Measurements from ENCODE around the gene PTPA.

GRCh38 chr9:128454961-128455390, 830 bp upstream of the ODF2 start:
- RRBS, 2 experiments, result no CpG with 5 or more reads among the region's 16 CpGs
CAGE:
- cytosol, long polyA minus RNA, result no peak
- cytosol, long polyA plus RNA, result no peak
- long polyA plus RNA, result no peak
- nucleus, long polyA minus RNA, result no peak
- nucleus, long polyA plus RNA, result no peak

DNA sequence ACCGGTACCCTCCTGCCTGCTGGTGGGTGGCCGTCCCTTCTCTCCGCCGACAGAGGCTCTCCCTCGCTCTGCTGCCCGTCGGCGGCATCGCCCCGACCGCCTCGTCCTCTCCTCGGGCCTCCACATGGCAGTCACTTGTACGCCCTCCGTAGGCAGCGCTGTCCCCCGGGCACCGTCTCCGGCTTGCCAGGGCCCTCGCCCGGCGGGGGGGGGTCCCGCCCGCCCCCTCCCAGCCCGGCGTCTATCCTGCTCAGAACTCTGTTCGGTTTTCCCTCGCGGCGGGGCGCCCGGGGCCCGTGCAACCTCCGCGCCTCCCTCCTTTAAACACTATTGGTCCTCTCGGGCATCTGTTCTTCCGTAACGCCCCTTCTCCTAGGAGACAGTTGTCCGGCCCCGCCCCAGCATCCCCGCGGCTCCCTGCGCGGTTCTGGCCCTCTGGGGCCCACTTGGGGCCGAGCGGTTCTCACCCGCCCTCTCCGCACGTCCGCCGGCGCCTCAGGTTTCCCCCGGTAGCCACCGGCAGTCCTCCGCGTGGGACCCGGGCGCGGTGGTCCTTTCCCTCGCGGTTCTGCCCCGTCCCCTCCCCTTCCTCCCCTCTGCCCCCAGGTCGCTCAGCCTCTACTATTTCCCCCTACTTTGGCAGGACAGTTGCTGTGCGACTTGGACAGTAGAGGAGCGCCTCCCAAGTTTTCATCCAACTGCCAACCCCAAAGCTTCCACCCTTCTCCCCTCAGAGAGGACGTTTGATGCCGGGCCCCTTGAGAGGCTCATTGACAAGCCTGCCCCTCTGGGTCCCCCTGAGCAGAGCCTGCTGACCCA, 958 bp downstream of the ODF2 start:
- RRBS, 2 experiments, result 1 to 4% methylated on average over 20 to 25 of the region's 67 CpGs
CAGE:
- cytosol, long polyA minus RNA, result no peak
- cytosol, long polyA plus RNA, result no peak
- long polyA plus RNA, result no peak
- nucleus, long polyA minus RNA, result no peak
- nucleus, long polyA plus RNA, result no peak

DNA sequence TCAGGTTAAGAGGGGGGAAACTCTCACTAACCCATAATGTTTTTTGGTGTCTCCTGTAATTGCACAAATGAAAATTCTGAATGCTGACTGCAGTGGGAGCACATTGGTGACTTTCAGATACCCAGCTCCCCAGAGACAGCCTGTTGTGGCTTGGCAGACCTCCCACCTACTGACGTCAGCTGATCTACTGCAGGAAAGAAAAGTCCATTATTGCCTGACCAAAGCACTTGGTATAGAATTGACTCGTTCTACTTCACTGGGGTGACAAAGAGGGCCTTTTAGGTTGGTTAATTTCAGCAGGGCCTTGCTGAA, 6.5 kb downstream of the SPTAN1 start:
- RRBS, 2 experiments, result no CpG with 5 or more reads among the region's 2 CpGs
CAGE:
- cytosol, long polyA minus RNA, result no peak
- cytosol, long polyA plus RNA, result no peak
- long polyA plus RNA, result no peak
- nucleus, long polyA minus RNA, result no peak
- nucleus, long polyA plus RNA, result no peak

DNA sequence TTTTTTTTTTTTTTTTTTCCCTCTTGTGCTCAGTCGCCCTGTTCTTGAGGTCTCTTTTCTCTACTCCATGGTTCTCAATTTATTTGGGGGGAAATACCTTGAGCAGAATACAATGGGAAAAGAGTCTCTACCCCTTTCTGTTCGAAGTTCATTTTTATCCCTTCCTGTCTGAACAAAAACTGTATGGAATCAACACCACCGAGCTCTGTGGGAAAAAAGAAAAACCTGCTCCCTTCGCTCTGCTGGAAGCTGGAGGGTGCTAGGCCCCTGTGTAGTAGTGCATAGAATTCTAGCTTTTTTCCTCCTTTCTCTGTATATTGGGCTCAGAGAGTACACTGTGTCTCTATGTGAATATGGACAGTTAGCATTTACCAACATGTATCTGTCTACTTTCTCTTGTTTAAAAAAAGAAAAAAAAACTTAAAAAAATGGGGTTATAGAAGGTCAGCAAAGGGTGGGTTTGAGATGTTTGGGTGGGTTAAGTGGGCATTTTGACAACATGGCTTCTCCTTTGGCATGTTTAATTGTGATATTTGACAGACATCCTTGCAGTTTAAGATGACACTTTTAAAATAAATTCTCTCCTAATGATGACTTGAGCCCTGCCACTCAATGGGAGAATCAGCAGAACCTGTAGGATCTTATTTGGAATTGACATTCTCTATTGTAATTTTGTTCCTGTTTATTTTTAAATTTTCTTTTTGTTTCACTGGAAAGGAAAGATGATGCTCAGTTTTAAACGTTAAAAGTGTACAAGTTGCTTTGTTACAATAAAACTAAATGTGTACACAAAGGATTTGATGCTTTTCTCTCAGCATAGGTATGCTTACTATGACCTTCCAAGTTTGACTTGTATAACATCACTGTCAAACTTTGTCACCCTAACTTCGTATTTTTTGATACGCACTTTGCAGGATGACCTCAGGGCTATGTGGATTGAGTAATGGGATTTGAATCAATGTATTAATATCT, 6.0 kb downstream of the SET start:
- RRBS, 2 experiments, result no CpG with 5 or more reads among the region's 7 CpGs
CAGE:
- cytosol, long polyA minus RNA, result no peak
- cytosol, long polyA plus RNA, result no peak
- long polyA plus RNA, result no peak
- nucleus, long polyA minus RNA, result no peak
- nucleus, long polyA plus RNA, result no peak

GRCh38 chr9:128821812-128822912, 3.9 kb downstream of the ENDOG start:
- RRBS, 2 experiments, result no CpG with 5 or more reads among the region's 35 CpGs
CAGE:
- cytosol, long polyA minus RNA, result no peak
- cytosol, long polyA plus RNA, result start-site peak on the plus strand at chr9:128822598-128822649, 15 and 42 reads in 2 replicates
- long polyA plus RNA, result no peak
- nucleus, long polyA minus RNA, result no peak
- nucleus, long polyA plus RNA, result no peak

DNA sequence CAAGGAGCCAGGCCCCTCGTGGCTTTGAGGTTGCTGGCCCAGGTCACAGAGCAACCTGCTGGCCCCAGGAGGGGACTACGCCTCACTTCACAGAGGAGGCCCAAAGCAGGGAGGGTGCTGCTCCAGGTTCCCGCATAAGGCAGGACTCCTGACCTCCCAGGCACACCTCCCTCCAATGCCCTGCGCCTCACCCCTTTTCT, 18.1 kb downstream of the KYAT1 start:
- RRBS, 2 experiments, result no CpG with 5 or more reads among the region's 4 CpGs
CAGE:
- cytosol, long polyA minus RNA, result no peak
- cytosol, long polyA plus RNA, result no peak
- long polyA plus RNA, result no peak
- nucleus, long polyA minus RNA, result no peak
- nucleus, long polyA plus RNA, result no peak

- RRBS, 2 experiments, result no CpG with 5 or more reads among the region's 11 CpGs
CAGE:
- cytosol, long polyA minus RNA, result no peak
- cytosol, long polyA plus RNA, result no peak
- long polyA plus RNA, result no peak
- nucleus, long polyA minus RNA, result no peak
- nucleus, long polyA plus RNA, result no peak
Observed at GRCh38 chr9:128902782-128903193, 18.0 kb upstream of the PHYHD1 start.

GRCh38 chr9:128907365-128908071, 13.3 kb upstream of the PHYHD1 start:
- RRBS, 2 experiments, result 97 to 98% methylated on average over 4 of the region's 39 CpGs
CAGE:
- cytosol, long polyA minus RNA, result no peak
- cytosol, long polyA plus RNA, result no peak
- long polyA plus RNA, result no peak
- nucleus, long polyA minus RNA, result no peak
- nucleus, long polyA plus RNA, result no peak

DNA sequence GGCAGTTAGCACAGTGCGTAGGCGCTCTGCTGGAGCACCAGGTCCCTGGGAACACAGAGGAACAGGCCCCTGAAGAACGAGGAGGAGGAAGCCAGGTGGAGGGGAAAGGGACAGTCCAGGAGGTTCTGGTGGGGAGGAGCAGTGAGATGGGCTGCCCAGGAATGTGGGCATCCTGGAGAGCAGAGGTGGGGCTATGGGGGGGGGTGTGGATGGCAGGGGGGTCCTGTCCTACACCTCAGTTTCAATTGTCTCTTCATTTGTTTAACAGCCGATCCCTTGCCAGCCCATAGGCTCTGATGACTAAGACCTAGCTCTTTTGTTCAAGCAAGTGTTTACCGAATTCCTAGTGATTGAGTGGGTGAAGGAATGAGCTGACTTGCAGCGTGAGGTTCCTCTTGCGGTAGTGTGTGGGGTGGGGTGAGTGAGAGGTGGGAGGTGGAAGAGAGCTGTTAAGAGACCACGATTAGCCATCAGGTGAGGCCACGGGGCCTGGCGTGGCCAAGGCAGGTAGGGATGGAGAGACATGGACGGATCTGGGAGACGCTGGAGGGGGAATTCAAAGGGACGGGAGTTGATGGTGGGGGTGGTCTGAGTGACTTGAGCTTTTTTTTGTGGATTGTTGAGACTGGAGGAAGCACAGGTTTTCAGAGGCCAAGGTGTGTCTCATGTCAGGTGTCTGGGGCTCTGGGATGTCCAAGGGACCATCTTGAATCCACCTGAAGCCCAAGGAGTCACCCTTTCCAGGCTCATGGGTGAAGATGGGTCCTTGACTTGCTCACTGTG, 8.3 kb upstream of the PHYHD1 start:
- RRBS, 2 experiments, result no CpG with 5 or more reads among the region's 13 CpGs
CAGE:
- cytosol, long polyA minus RNA, result no peak
- cytosol, long polyA plus RNA, result no peak
- long polyA plus RNA, result no peak
- nucleus, long polyA minus RNA, result no peak
- nucleus, long polyA plus RNA, result no peak

DNA sequence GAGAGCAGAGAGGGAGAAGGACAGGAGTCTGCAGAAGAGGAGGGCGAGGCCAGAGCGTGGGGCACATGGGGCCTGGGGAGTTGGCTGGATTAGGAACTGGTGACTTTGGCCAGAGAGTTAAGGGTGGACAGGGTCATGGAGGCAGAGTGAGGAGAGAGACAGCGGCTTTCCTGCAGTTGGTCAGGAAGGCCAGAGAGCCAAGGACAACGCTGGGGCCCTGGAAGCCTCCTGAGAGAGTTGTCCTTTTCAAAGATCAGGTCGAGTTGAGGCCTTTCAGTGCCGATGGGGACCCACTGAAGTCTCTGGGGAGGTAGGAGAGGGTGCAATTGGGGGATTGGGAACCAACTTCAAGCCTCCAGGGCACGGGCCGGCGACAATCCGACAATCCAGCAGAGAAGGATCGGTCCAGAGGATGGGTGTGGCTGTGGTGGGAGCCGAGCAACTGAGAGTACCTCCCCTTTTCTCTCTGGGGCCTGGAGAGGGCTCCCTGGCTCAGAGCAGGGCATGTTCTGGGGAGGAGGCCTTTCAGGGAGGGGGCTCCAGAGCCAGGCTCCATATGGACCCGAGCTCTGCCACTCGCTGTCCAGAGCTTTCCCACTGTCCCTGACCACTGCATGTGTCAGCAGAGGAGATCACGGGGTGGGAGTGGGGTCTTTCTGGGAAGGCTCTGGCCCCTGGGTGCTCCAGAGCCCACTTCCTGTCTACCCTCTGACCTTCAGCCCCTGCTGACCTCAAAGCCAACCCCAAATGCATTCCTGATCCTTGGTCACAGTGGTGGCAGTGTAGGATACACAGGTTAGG, 7.5 kb upstream of the PHYHD1 start:
- RRBS, 2 experiments, result no CpG with 5 or more reads among the region's 15 CpGs
CAGE:
- cytosol, long polyA minus RNA, result no peak
- cytosol, long polyA plus RNA, result no peak
- long polyA plus RNA, result no peak
- nucleus, long polyA minus RNA, result no peak
- nucleus, long polyA plus RNA, result no peak

- RRBS, 2 experiments, result 81 to 84% methylated on average over 3 of the region's 8 CpGs
CAGE:
- cytosol, long polyA minus RNA, result no peak
- cytosol, long polyA plus RNA, result no peak
- long polyA plus RNA, result no peak
- nucleus, long polyA minus RNA, result no peak
- nucleus, long polyA plus RNA, result no peak
Observed at GRCh38 chr9:128940518-128940998, 6.8 kb downstream of the DOLK start.

GRCh38 chr9:128946083-128946932, 1.1 kb downstream of the DOLK start:
- RRBS, 2 experiments, result no CpG with 5 or more reads among the region's 23 CpGs
CAGE:
- cytosol, long polyA minus RNA, result no peak
- cytosol, long polyA plus RNA, result no peak
- long polyA plus RNA, result no peak
- nucleus, long polyA minus RNA, result no peak
- nucleus, long polyA plus RNA, result no peak

DNA sequence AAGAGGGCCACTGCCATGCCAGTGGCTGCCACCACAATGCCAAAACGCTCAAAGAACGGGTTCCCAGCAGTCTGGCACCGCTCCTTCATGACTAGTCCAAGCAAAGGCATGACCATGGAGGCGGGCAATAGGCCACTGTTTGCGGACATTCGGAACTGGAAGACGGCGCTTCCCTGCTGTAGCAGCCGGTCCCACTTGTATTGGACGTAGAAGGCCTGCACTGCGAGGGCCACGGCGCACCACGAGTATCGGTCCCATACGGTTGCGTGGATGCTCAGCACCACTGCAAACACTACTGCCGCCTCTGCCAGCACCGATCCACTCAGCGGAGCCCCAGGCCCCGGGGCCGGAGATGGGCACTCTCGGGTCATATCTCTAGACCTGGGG, 477 bp downstream of the DOLK start:
- RRBS, 2 experiments, result 0% methylated on average over 2 of the region's 23 CpGs; no CpG with 5 or more reads in 1 of the 2 experiments
CAGE:
- cytosol, long polyA minus RNA, result no peak
- cytosol, long polyA plus RNA, result no peak
- long polyA plus RNA, result no peak
- nucleus, long polyA minus RNA, result no peak
- nucleus, long polyA plus RNA, result no peak

GRCh38 chr9:129042075-129042627, 5.7 kb downstream of the MIGA2 start:
- RRBS, 2 experiments, result 98% methylated on average over 4 of the region's 17 CpGs
CAGE:
- cytosol, long polyA minus RNA, result no peak
- cytosol, long polyA plus RNA, result no peak
- long polyA plus RNA, result no peak
- nucleus, long polyA minus RNA, result no peak
- nucleus, long polyA plus RNA, result no peak

DNA sequence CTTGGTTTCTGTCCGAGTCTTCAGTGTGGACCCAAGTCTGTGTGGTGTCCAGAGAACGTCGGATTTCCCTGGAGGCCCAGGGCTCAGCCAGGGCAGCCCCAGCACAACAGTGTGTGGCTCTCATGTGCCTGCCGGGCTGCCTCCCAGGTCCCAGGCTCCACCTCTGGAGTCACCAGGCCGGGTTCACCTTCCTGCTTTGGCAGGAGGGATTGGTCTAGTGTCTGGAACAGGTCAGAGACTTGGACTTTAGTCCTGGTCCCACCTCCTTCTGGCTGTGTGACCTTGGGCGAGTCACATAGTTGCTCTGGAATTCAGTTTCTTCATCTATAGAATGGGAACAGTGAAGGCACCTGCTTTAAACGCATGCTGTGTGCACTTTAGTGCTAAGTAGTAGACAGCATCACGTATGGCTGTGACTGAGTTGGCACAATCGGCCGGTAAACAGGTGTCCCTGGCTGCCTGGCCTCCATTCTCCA, 3.2 kb downstream of the DOLPP1 start:
- RRBS, 2 experiments, result 46 to 52% methylated on average over 3 of the region's 10 CpGs
CAGE:
- cytosol, long polyA minus RNA, result no peak
- cytosol, long polyA plus RNA, result no peak
- long polyA plus RNA, result no peak
- nucleus, long polyA minus RNA, result no peak
- nucleus, long polyA plus RNA, result no peak

DNA sequence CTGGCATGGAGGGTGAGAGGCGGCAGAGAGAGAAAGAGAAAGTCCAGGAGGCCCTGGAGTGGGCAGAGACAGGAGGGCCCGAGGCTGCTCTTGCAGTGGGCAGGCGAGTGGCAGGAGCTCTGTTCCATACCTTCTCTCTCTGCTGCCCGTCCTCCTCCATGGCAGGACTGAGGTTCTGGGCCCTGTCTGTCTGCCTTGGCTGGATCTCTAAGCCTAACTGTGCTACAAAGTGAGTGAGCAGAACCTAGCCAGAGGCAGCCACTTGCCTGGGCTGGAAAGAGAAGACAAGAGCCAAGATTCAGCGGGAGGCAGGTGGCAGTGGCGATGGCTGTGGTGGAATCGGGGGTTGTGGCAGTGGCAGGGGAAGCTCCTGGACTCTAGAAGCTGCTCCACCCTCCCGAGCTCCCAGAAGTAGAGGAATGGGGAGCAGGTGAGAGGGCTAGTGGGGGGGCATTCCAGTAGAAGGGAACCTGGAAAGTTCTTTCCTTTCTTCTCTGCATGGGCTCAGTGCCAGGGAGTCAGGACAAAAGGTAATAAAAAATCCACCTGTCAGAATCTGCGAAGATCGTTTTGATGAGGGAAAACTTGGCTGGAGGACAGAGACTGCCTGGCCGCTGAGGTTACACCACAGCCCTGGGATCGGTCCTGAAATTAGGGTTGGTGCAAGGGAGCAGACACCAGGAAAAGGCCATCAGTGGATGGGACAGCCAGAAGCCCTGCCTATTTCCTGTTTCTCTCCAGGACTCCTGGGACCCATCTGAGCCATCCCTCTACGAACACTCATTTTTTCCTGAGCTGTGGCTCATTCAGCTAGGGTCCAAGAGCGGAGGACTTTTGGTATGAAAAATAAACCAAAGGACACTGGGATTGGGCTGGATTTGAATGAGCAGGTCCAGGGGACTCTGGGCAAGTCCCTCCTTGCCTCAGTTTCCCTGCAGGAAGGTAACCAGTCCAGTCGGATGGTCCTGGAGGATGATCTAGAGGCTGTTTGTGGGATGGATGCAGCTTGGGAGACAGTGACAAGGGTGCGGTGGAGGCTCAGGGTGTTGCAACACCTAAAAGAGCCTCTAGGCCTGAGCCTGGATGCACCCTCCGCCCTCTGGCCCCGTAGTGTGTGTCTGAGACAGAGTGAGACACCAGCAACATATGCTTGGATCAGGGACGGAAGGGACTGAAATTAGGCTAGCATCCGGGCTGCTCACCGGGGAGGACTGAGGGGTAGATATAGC, 1.5 kb downstream of the CRAT start:
- RRBS, 2 experiments, result no CpG with 5 or more reads among the region's 21 CpGs
CAGE:
- cytosol, long polyA minus RNA, result no peak
- cytosol, long polyA plus RNA, result no peak
- long polyA plus RNA, result no peak
- nucleus, long polyA minus RNA, result no peak
- nucleus, long polyA plus RNA, result no peak

DNA sequence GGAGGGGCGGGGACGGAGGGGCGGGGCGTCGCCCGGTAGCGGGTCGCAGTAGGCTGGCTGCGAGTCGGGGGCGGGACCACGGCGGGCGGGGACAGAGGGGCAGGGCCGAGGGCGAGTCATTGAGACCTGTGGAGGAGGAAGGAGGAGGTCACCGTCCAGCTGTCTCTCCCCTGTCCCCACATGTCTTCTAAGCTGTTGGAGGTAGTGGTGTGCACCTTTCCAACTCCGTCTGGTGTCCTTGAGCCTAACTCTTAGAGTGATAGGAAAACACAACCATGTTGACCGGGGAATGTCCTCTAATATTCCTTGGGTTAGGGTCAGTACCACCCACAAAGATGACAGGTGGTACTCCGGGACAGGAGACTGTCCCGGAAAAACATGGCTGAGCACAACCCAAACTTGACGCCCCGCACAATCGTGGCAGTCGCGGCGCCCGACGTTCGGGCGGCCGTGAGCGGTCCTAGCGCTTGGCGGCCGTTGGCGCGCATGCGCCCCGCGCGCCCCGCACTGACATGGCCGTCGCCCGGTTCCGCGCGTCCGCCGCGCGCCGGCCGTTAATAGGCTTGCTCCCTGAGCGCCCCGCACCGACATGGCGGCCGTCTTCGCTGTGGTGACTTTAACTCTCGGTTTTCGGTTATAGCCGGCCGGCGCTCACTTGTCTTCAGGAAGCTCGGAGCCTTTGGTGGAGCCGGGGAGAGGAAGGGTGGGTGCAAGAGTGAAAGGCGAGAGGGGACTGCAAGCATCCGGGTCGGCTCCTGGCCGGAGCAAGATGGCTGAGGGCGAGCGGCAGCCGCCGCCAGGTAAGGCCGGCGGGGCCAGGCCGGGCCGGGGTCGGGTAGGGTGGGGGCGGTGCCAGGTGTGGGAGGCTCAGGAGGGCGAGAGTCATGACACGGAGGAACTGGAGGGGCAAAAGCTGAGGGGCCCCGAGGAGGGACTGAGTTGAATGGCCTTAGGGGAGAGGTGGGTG, at the start of gene PTPA:
PTPA (plus strand) TSS at position 584 of the 967 bp plus-strand sequence.
- RRBS, 2 experiments, result 4% methylated on average over 19 to 23 of the region's 85 CpGs
CAGE:
- cytosol, long polyA minus RNA, result start-site peak on the plus strand centred at position 572 of the sequence, 39 bp wide, 138 reads; start-site peak on the plus strand centred at position 742 of the sequence, 9 bp wide, 18 reads
- cytosol, long polyA plus RNA, result start-site peak on the plus strand centred at position 572 of the sequence, 39 bp wide, 48 and 108 reads in 2 replicates; start-site peak on the plus strand centred at position 745 of the sequence, 41 bp wide, 27 and 63 reads in 2 replicates
- long polyA plus RNA, result start-site peak on the plus strand centred at position 572 of the sequence, 38 bp wide, 344 and 354 reads in 2 replicates; start-site peak on the plus strand centred at position 754 of the sequence, 58 bp wide, 97 and 105 reads in 2 replicates
- nucleus, long polyA minus RNA, result no peak
- nucleus, long polyA plus RNA, result start-site peak on the plus strand centred at position 585 of the sequence, 13 bp wide, 36 and 101 reads in 2 replicates; start-site peak on the plus strand centred at position 761 of the sequence, 33 bp wide, 18 and 17 reads in 2 replicates

- RRBS, 2 experiments, result no CpG with 5 or more reads among the region's 12 CpGs
CAGE:
- cytosol, long polyA minus RNA, result no peak
- cytosol, long polyA plus RNA, result no peak
- long polyA plus RNA, result no peak
- nucleus, long polyA minus RNA, result no peak
- nucleus, long polyA plus RNA, result no peak
Observed at GRCh38 chr9:129161249-129161672, 16.8 kb downstream of the IER5L start.

GRCh38 chr9:129174398-129175352, 3.4 kb downstream of the IER5L start:
- RRBS, 2 experiments, result under 1 to 1% methylated on average over 12 of the region's 75 CpGs
CAGE:
- cytosol, long polyA minus RNA, result no peak
- cytosol, long polyA plus RNA, result no peak
- long polyA plus RNA, result no peak
- nucleus, long polyA minus RNA, result no peak
- nucleus, long polyA plus RNA, result no peak

GRCh38 chr9:129175595-129176606, 2.2 kb downstream of the IER5L start:
- RRBS, 2 experiments, result 1 to 4% methylated on average over 6 of the region's 54 CpGs
CAGE:
- cytosol, long polyA minus RNA, result no peak
- cytosol, long polyA plus RNA, result no peak
- long polyA plus RNA, result start-site peak on the minus strand at chr9:129175846-129175930, 16 and 12 reads in 2 replicates
- nucleus, long polyA minus RNA, result no peak
- nucleus, long polyA plus RNA, result no peak

All from HepG2 (cell line).